Placental pericyte (primary cell): ENCODE results near the genes TMEM94, MYO15B and SMIM6.

DNA sequence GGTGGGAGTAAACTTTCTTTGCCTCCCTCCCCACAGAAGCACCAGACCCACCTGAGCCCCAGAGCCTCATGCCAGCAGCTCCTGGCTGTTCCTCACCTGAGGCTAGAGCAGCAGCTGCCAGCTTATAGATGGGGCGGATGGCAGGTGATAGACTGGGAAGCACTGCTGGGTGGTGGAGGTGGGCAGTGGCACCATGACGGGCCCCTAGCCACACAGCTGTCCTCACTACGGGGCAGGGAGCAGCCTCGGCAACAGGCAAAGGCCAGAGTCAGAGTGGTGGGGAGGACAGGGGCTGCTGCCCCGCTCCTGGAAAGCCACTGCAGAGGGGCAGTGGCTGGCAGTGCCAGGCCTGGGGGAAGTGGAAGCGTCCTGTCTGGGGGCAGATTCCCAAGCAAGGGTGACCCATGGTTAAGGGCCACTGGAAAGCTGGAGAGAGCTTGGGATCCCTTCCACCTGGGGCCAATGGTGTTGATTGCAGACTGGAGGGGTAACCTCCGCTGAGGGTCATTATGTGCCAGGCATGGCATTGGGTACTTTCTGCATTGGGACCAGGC lies 20.6 kb downstream of the GRIN2C start:
- CAGE, long polyA plus RNA, result no peak

DNA sequence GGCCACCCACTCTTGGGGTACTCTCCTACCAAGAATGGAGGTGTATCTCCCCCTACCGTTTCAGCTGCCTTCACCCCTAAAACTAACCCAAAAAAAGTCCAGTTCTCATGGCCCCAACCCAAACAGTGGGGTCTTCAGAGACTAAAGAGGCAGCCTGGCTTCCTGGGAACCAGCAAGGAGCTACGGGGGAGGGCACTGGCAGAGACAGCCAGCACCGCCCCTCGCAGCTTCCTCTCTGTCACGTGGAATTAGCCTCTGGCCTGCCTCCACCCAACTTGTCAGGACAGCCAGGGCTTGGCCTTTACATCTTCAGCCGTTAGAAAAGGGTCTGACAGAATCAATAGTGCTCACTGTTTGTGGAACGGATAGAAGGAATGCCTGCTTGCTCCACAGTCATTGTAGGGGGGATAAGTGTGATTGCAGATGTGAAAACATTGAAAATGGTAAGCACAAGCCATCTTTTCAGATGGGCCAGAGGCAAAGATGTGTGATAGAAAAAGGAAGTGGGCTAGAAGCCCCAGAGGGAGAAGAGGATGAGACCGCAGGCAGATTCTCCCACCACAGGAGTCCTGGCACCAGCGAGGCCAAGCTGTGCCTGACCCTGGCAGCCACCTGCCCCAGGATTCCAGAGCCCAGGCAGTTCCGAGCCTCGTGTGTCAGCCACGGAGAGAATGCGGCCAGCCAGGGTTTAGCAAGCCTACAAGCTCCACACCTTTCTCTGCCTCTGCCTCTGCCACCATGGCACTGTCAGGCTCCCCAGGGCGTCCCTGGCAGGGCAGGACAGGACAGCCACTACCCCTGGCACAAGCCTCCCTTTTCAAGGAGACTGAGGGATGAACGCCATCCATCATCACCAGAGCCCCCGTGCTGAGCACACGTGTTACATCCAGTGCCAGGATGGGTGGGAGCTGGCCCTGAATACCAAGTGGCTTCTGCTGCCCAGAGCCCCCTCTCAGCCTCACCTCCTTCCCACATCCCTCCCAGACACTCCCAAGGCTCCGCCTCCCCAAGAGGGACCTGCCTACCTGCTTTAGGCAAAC lies 18.5 kb downstream of the GRIN2C start:
- CAGE, long polyA plus RNA, result no peak

GRCh38 chr17:74842257-74843399 lies 17.1 kb downstream of the GRIN2C start:
- CAGE, long polyA plus RNA, result no peak

DNA sequence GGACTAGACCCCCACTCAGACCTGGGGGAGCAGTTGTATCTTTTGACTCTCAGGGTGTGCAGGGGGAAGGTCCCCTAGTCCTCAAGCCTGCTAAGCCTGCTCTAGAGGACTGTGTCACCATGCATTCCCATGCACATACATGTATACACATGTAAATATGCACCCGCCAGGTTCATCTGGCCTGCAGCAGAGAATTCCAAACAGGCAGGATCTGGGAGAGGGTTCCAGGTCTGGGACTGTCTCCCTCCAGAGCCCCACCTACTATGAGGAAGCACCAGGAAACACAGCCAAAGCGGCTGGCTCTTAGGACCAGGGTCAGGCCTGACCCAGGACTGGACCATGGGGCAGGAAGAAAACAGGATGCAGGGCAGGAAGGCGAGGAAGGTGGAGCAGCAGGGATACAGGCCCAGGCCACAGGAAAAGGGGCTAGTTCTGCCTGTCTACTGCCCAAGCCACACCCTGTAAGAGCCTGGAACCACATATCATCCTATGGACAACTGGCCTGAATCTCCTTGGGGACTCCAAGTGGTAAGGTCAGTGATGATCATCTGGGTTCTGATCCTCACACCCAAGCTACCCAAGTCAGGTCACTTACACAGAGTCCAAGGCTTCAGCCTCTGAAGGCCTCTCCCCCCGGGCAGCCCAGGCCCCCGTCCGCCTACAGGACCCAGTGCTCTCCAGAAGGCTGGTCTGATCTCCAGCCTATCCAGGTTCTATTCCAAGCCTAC lies 2.1 kb downstream of the HID1 start:
- CAGE, long polyA plus RNA, result no peak

DNA sequence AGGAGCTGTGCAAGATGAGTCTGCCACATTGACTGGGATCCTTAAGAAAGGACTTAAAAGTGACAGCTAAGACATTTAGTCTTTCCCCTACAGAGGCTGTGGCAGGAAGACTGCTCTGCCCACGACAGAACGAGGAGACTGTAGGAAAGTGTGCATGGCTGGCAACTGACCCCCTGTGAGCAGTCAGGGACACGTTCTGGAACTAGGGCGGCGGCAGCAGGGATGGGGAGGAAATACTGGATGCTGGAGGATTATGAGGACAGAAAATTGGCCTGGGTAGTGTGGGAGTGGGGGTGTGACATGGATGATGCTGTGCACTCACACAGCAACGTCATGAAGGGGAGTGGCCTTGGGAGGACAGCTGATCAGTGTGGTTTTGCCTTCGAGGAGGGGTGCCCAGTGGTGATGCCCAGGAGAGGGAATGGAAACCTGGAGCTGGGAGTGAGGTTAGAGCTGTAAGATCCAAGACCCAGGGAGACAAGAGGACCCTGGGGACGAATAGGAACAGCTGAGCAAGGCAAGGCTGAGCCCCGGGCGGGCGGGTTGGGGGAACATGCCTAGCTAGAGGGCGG lies 14.5 kb downstream of the ATP5PD start:
- CAGE, long polyA plus RNA, result no peak

DNA sequence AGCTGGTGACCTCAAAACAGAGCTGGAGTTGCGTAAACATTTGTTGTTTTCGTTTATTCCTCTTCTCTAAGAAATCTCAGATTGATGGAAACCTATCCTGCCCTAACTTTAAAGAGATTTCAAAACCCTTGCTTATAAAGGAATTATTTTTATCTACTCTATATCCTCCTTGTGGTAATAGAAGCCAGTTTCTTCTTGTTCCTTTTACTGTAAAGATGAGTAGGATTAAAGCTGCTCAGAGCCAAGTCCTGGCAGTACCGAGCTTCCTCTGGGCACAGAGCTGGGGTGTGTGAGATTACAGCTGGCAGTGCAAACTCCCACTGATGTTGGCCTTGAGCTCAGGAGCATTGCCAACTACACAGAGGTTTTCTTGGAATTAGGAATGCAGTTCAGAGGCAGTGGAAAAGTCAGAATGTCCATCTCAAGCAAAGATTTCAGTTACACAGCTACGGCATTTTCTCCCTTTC lies 1.4 kb downstream of the KCTD2 start:
- CAGE, long polyA plus RNA, result no peak

- CAGE, long polyA plus RNA, result no peak
Measured at GRCh38 chr17:75130632-75131652, 600 bp downstream of the NT5C start.

DNA sequence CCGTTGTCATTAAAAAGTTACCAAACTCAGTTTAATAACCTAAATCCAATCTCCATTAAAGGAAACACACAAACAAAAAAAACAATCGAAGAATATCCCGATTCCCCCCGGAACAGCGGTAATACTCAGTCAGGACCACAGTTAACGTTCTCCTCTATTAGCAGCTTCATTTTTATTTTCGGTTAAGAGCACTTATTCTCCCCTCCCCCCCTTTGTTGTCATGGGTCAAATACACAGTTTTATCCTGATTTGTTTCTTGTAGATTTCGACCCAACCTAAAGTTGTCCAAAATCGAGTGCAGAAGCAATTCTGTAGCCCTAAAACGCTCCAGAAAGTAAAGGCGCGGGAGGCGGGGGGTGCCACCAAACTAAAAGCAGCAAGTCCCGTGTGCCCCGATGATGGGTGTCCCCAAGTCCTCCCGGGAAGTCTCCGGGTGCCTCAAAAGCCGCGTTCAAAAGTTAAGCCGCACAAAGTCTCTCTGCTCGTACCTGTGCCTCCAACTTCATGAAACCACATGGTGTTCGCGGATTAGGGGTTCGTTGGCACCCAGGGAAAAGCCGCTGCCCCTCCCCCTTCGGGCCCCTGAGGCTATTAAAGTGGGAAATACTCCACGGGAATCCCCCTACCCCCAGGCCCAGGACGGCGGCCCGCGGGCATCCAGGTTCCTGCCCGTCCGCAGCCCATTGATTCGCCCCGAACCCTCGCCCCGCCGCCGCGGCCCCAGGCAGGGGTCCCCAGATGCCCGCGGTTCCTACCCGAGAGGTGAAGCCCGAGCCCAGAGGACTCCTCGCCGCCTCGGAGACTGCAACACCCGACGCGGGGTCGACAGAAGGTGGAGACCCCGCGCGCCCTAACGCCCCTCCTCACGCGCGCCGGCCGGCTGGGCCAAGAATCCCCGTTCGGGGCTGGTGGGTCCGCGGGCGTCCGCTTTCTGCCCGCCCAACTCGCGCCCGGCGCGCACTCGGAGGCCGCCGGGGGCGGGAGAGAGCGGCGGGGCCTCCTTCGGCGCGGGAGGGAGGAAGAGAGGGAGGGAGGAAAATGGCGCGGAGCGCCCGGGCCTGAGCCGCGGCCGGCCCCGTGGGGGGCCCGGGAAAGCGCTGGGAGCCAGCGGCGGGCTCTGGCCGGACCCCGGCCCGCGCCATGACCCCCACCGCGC lies 754 bp downstream of the SUMO2 start:
- CAGE, long polyA plus RNA, result no peak

DNA sequence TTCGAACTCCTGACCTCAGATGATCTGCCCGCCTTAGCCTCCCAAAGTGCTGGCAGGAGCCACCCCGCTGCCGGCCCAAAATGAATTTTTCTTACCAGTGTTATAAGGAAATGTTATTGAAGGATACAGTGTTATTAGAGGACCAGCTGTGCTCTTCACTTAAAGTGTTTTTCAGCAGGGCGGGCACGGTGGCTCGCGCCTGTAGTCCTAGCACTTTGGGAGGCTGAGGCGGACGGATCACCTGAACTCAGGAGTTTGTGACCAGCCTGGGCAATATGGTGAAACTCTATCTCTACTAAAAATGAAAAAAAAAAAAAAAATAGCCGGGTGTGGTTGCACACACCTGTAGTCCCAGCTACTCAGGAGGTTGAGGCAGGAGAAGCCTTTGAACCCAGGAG lies 2.5 kb downstream of the NUP85 start:
- CAGE, long polyA plus RNA, result no peak

DNA sequence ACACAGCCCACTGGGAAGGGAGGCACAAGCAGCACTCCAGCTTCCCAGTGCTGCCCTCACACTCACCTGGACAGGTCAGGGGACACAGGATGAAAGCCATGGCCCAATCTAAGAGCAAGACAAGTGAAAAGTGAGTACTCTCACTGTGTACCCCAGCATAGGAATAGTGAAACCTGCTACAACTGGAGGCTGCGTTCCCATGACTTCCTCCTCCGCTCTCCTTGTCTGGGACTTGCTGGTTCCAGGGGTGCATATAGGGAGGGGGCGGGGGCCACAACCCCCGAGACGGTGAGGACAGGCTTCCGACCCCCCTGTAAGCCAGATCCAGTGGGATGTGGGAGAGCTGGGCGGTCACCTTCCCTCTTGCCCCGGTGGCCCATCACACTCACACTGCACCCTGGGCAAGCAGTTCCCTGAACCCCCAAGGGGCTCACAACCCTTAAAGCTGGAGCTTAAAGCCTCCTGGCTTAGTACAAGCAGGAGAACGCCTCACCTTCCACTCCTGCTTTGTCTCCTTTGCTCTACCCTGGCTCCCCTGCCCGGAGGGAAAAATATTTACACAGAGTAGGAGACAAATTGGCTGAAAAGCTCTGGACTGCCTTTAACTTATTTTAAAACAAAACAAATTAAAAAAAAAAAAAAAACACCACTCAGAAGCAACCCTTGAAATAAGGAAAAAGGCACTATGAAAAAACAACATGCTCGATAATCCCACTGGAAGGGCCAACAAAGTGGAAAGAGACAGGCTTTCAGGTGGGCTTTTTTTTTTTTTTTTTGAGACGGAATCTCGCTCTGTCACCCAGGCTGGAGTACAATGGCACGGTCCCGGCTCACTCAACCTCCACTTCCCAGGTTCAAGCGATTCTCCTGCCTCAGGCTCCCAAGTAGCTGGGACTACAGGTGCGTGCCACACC lies 29.7 kb upstream of the SLC25A19 start:
- CAGE, long polyA plus RNA, result no peak

DNA sequence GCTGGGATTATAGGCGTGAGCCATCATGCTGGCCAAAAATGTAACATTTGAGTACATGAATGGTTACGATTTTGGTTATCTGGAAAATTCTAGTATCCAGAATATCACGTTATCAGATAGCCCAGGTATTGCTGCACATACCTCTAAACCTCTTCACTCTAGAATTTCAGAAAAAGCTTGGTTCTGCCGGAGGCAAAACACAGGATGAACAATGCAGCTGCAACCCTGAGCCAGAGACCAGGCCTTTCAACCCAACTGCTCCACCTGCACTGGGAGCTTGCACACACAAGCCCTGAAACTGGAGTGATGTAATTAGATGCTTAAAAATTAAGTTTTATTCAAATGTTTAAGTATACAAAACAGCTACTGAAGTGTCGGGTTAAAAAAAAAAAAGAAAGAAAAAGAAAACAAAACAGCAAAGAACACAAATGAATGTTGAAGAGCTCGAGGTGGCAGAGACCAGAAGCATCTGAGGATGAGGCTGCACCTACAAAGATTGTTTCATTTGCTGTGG lies 47.8 kb upstream of the SLC25A19 start:
- CAGE, long polyA plus RNA, result no peak

- CAGE, long polyA plus RNA, result no peak
Measured at GRCh38 chr17:75456314-75456767, at the start of gene TMEM94. Gene TMEM94 (plus strand): TSS chr17:75456635.

DNA sequence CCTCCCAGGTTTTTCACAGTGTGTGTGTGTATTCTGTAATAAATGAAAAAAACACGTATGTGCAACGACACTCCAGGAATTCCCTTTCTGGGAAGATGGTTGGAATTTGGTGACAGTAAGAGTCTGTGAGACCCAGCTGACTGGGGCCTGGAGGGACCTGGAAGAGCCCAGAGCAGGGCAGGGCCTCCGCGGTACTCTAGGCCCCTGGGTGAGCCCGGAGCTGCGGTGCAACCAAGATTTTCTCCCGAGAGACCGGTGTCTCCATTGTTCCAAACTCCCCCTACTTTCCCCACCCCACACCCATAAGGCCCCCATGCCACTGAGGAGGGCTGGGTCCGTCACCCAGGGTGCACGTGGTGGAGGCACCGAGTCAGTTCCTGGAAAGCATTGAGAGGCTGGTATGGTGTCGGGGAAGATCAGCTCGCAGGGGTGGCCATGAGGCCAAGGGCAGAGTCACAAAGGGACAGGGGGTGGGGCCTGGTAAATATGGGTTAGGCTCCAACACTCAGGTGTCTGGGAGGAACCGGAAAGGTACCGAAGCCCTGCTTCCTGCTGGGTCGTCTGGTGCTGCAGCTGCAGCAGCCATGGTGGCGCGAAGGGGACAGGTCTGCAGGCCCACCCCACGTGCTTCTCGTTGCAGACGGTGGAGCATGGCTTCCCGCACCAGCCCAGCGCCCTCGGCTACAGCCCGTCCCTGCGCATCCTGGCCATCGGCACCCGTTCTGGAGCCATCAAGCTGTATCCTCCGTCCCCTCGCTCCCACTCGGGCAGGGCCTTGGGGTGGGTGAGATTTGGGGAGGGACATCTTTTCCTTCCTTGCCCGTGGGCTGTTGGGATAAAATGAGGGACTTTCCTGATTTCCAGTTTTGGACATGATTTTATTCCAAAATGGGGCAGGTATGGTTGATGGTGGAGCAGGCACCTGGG lies 30.2 kb downstream of the LLGL2 start:
- CAGE, long polyA plus RNA, result no peak

- CAGE, long polyA plus RNA, result no peak
Measured at GRCh38 chr17:75587557-75588718, at the start of gene MYO15B. Gene MYO15B (plus strand): TSS chr17:75587800.

- CAGE, long polyA plus RNA, result no peak
Measured at GRCh38 chr17:75630427-75631426, 2.5 kb upstream of the SMIM5 start.

DNA sequence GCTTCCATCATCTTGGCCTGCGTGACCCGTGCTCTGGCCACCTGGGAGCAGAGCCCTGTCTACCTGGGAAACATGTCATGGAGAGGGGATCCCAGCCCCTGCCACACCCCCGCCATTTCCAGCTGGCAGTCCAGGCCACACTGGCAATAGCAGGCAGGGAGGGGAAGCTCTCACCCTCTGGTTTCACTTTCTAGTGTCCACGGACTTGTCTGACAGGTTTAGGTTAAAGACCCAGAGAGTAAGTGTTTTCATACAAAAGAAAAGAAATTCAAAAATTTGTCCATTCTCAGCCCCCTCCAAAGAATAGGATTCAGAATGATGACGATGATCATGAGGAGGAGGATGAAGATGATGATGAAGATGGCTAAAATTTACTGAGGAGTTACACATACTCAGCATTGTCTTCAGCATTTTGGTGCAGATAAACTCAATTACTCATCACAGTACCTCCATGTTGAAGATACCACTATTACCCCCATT lies 3.7 kb upstream of the SMIM6 start:
- CAGE, long polyA plus RNA, result no peak

DNA sequence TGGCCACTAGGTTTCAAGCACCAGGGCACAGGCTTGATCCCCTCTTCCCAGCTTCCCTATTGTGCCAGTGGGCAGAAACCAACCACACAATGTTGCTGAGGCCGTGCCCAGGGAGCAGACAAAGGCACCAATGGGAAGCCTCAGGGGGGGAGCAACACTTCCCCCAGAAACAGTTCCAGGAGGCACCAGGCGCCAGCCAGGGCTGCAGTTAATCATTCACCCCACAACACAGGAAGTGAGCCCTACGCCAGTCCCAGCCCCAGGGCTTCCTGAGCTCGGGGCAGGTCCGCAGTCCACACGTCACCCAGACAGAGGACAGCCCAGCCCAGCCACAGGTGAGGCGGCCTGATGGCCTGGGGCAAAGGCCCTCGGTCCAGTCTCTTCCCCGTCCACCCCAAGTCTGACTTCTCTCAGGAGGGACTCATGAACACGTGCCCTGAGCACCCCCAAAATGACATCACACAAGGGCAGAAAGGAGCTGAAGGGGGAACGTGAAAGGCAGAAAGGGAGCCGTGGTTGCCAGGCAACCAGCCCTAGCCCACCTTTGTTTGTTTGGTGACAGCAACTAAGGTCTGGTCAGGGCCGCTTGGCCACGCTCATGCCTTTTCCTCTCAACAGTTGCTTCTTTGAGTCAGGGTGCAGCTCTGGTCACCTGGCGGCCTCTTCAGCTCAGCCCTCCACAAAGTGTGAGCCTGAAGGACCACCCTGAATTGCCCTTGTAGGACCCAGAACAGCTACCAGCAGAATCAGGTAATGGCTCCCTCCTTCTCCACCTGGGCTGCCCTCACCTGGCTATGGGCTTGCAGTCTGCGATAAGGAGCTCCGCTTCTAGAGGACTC lies at the start of gene SMIM6:
Gene SMIM6 (plus strand): TSS at position 215 of the 839 bp plus-strand sequence.
- CAGE, long polyA plus RNA, result no peak

DNA sequence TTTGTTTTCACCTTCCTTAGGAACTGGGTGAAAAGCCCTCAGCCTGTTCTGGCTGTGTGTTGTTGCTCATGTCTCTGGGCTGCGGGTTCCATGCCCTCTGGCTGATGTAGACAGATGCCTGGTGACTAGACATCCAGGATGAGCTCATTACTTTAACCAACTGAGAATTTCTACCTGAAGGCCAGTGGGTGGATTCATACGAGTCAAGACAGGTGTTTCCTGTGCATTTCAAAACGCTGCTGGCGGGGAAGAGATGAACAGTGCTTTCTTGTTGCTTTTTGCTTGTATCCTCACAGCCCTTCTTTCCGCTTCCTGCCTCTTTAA lies 22.3 kb downstream of the SAP30BP start:
- CAGE, long polyA plus RNA, result no peak

GRCh38 chr17:75695135-75696340 lies 25.7 kb upstream of the ITGB4 start:
- CAGE, long polyA plus RNA, result no peak

- CAGE, long polyA plus RNA, result no peak
Measured at GRCh38 chr17:75704862-75706105, 16.0 kb upstream of the ITGB4 start.